ENCODE measurements around the genes ZNF487 and ZNF485.

DNA sequence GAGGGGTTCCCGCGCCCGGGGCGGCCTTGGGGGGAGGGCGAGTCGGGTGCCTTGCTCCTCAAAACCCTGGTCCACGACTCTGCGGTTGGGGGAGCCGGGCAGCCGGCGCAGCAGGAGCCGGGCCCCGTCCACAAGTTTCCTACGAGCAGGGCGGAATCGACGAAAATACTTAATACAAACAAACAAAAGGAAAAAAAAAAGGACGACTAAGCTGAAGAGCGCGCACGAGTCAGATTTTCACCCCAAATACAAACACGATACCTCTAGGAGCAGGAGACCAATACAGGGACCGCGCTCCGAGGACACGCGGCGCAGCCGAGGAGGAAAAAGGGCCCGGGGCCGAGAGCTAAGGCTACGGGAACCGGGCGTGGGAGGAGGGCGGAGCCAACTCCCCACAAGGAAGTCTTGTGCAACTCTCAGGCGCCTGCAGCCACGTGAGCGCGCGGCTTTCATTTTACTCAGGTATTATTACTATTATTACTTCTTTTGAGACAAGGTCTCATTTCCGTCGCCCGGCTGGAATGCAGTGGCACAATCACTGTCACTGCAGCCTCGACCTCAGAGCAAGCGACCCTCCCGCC is 1.4 kb downstream of the HNRNPF start:
- PRO-cap, 2 experiments = peak in 2 of 2 experiments; most common plus-strand start position 412 of the sequence (in 1); most common minus-strand start position 317 of the sequence (in 1)

DNA sequence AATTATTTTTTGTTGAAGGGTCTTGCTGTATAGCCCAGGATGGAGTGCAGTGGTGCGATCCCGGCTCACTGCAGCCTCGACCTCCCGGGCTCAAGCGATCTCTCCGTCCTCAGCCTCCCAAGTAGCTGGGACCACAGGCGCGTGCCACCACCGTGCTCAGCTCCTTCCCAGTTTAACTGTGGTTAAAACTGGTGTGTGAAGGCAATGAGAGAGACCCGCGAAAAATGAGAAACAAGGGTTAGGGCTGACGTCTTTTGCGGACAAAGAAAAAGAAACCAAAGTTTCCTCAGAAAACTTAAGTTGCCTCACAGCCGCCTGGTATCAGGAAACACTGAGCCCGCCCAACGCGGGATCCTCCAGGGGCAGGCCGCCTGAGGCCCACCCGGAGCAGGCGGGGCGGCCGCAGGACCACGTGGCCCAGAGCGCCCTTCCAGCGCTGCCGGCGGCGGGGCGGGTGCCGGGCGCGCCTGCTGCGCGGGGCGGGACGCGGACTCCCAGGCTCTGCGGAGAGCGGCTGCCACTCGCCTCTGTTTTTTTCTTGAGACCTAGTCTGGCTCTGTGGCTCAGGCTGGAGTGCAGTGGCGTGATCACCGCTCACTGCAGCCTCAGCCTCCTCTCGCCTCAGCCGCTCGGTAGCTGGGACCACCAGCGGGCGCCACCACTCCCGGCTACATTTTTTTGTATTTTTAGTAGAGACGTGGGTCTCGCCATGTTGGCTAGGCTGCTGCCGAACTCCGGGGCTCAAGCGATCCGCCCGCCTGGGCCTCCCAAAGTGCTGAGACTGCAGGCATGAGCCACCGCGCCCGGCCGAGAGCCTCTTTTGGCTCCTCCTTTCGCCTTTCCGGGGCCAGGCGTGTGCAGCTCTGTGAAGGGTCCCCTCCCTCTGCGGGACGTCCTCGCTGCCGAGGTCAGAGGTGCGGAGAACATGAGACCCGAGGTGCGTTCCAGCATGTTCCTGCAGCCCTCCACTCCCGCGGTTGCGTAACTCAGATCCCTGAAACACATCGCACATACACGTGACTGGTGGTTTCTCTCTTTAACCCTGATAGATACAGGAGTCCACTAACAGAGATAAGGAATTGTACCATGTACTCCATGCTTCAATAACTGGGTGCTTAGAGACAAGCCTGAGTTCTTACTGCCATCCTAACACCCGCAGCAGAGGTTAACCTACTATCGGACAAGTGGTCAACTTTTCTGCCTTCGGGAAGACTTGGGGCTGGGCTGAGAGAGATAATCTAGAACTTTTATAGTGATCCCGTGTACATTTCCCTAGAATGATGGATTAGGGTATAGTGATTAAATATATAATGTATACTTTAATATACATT is 11.6 kb upstream of the HNRNPF start:
- PRO-cap, 2 experiments = peak in 2 of 2 experiments; most common plus-strand start position 439 of the sequence (in 1); most common minus-strand start position 822 of the sequence (in 2)

DNA sequence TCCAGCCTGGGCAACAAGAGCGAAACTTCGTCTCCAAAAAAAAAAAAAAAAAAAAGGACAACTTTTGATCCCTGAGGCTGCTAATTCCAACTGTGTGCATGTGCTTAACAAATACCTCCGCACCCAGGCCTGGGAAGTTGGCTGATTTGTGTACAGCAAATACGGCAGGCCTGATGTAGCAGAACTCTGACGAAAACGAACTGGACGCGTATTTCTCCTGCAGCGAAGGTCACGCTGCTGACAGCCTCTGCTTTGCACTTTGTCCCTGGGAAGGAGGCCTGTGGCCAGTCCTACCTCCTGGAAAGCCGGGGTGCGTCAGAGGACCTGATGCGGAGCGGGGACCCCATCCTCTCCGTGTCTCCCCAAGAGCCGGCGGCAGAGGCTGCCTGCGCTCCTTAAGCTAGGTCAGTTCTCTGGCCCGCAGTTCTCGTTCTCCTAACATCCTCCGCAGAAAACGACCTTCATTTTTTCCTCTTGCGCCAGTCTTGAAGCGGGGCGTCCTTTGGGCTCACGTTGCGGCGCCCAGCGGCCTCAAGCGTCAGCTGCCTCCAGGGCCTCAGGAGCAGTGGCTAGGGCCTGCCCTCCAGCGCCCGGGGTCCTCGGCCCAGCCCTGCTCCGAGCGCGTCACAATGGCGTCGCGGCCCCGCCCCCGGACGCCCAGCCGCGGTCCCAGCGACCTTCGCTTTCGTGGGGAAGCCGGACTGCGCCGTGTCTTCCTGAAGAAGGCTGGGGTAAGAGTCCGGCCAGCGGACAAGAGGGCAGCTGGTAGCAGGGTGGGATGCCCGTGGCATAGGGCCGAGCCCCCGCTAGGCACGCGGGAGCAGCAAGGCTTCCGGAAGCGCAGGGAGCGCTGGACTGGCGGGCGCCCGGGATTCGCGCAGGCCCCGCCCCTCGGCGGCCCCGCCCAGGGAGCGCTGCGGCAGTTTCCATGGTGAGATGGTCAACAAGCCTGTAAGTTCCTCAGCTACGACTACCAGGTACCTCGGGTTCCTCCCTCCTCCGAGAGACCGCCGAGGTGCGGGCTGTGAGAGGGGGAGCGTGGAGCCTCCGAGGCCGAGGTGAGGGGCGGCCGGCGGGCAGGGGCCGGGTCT is at the start of gene ZNF487:
Gene ZNF487, plus strand, starts transcription at position 907 of the 1,091 bp plus-strand sequence.
- PRO-cap, 2 experiments = peak in 2 of 2 experiments; most common plus-strand start position 287 of the sequence (in 2); most common minus-strand start position 202 of the sequence (in 2)

GRCh38 chr10:43605863-43607037 is at the start of gene ZNF485:
Gene ZNF485 (plus strand): TSS chr10:43606438.
- PRO-cap, 2 experiments = peak in 2 of 2 experiments; most common plus-strand start chr10:43606438 (in 1)

- PRO-cap, 2 experiments = no peak in any of the 2 experiments
Observed at GRCh38 chr10:43878399-43879025, 229.8 kb upstream of the ZNF32 start.

DNA sequence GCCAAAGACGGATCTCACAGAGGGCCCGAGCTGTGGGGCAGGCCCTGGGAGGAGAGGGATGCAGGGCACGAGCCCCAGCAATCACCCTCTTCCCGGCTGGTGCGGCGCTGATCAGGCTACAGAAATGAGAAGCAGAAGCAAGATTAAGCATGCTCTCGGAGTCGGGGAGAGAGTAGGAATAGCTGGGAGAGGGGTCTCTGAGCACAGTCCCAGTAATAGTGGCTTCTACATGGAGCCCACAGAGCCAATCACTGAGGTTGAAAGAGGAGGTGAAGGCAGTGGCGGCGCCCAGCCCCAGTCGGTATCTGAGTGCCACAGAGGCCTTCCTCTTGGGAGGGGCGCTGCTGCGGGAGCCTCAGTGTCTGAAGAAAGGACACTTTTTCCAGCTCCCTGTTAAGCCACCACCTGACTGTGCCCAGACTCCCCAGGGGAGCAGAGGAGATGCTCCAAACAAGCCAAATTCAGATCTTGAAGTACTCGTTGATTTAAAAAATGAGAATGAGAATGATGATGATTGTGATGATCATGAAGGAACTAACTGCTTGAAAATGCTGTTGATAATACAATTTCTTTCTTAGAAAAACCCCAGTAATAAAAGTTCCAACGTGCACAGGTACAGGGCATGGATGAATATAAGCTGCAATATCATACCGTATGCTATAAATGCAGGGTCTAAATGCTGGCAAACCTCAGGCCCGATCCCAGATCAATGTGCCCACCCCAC is 6.9 kb downstream of the CXCL12 start:
- PRO-cap, 2 experiments = no peak in any of the 2 experiments

DNA sequence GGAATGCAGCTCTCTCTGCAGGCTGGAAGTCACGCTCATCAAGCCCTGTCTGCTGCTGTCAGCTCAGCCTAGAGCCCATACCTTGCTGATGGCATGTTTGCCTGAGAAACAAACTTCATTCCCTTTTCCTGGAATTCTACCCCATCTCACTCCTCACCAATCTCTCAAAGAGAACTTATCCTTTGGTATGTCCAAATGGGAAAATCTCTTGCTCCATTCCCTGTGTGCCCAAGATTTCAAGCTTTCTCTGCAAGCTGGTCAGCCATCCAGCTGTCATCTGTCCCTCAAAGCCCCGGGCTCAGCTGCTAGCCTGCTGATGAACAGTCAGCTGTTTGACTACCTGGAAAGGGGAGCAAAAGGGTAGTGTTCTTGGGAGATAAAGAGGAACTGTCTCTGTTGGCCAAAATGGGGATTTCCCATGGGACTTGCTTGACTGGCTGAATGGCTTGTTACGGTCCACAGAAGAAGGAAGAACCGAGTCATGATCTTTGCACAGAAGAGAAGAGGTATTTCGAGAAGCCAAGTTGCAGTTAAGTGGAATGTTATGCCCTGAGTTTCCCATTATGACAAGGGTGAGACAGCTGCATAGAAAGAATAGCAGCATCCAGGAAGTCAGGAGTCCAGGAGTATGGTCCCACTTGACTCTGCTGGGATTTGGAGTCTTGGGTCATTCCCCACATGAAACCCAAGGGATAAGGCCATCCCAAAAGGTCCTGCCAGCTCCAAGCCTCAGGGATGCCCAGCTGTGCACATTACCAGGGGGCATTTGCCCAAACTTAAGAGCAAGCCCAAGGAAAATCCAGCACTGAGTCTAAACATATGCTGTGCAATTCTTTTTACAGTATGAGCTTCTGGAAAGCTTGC is 11.8 kb upstream of the RASSF4 start:
- PRO-cap, 2 experiments = no peak in any of the 2 experiments

GRCh38 chr10:45330273-45330489 is 14.8 kb upstream of the OR13A1 start:
- PRO-cap, 2 experiments = no peak in any of the 2 experiments

DNA sequence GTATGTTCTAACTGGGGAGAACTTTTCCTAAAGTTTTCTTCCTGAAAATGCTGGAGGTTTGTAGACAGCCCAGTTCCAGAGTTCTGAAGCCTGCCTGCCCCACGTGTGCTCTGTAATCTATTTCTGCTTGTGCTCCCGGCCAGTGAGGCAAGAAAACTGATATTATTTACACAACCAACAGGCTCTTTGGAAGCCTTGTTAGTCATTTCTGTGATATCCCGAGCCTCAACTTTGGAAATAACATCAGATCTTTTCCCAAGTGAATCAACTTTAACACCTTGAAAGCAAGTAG is 46.7 kb downstream of the ZFAND4 start:
- PRO-cap, 2 experiments = no peak in any of the 2 experiments

DNA sequence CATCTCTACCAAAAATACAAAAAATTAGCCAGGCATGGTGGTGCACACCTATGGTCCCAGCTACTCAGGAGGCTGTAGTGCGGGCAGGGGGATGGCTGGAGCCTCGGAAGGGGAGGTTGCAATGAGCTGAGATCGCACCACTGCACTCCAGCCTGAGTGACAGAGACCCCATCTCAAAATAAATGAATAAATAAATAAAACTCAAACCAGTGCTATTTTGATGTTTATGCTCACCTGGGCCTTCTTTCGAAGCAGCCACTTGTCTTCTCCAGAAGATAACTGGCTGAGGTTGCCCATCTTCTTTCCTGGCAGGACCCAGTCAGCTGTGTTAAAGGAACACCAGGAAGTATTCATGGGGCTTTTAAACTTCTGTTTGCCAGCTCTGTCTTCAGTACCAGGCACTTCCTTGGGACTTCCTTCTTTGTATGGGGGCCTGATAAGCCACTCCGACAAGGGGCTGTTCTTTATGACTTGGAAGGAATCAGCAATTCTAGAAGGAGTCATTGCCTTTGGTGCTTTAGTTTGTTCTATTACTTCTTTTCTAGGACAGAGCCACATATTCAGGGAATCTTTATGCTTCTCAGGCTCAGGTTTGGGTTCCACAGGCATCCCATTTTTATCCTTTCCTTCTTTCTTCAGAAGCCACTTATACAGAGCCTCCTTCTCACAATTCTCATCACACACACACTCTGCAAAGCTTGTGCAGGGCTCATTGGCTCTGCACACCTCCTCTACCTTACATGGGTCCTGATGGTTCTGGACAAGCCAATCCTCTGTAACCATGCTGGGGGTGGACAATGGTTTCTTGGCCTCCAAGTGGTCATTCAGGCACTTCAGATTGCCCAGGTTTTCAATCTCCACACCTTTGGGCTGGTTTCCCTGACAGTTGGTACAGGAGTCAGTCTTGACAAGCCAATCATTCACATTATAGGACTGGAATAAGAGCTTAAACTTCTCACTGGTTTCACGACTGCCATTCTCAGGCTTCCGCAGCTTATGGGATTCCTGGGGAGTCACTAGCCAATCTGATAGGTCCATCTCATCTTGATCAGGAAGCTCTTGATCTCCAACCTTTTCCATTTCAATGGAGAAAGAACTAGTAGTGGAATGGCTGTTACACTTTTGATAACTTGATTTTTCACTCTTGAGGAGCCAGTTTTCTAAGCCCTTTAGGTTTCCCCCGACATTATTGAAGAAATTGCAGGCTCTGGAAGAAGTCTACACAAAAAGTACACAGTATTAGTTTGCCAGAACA is 20.0 kb downstream of the NCOA4 start:
- PRO-cap, 2 experiments = no peak in any of the 2 experiments

GRCh38 chr10:46021878-46022394 is 8.5 kb downstream of the NCOA4 start:
- PRO-cap, 2 experiments = no peak in any of the 2 experiments

- PRO-cap, 2 experiments = peak in 2 of 2 experiments; most common minus-strand start chr10:46023400 (in 2)
Observed at GRCh38 chr10:46022845-46023958, 7.2 kb downstream of the NCOA4 start.

DNA sequence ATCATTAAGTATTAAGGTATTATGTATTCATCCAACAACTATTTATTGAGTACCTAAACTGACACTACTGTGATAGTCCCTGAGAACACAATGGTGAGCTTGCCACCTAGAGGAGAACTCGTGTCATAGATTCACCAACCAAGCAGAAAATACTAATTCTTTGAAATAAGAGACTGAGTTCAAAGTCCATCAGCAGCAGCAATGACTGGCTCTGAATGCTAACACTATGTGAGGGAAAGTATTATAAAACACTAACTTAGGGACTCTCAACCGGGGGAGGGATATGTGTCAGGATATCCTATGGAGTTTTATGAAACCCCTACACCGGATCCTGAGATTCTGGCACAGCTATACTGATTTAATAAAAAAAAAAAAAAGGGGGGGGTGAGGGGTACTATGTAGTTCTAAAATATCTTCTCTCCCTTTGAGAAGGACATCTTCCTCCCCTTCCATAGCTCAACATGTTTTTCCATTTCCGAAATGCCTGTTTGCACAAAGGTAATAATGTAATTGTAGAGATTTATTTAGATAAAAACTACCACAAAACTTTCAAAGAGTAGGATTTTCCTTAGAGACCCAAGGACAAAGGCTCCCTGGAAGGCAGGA is 1.6 kb downstream of the NCOA4 start:
- PRO-cap, 2 experiments = no peak in any of the 2 experiments

- PRO-cap, 2 experiments = no peak in any of the 2 experiments
Observed at GRCh38 chr10:46268496-46268908, 18.3 kb upstream of the ANTXRL start.

GRCh38 chr10:46299969-46300547 is 13.3 kb downstream of the ANTXRL start:
- PRO-cap, 2 experiments = no peak in any of the 2 experiments

DNA sequence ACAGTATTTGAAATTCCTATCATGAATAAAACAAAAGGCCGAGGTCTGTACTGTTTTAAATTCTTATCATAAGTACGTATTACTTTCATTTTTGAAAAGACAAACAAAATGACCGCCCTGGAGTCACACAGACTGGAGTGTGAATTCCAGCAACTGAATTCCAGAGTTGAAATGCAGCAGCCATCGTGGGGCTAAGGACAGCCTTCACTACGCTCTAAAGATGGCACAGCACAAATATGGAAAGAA is 16.5 kb downstream of the GPRIN2 start:
- PRO-cap, 2 experiments = peak in 1 of 2 experiments; most common plus-strand start position 156 of the sequence (in 1)

DNA sequence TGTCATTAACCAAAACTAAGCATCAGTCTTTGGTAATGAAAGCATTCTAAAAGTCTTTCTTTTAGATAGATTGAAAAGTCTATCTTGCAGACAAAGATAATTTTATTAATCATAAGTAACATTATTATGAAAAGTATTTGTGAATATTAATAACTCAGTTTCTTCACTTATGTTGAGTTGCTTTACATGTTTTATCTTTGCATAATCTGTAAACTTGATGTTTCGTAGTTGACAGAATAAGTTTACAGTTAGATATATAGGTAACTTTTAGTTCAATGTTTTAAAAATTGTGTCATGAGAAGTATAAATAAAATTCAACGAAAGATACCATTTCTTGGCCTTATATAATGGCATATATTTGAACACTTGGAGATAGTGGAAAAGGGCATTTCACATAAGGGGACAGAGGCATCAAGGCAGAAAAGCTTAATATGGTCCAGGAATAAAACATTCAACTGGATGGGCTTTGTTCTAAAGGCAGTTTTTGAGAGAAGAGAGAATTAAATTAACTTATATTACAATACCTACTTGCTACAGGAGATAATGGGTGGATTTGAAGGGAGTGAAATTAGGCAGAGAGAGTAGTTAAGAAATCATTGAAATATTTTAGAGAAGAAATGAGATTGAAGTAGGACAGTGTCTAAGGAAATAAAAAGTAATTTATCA is 61.1 kb downstream of the MAPK8 start:
- PRO-cap, 2 experiments = no peak in any of the 2 experiments

DNA sequence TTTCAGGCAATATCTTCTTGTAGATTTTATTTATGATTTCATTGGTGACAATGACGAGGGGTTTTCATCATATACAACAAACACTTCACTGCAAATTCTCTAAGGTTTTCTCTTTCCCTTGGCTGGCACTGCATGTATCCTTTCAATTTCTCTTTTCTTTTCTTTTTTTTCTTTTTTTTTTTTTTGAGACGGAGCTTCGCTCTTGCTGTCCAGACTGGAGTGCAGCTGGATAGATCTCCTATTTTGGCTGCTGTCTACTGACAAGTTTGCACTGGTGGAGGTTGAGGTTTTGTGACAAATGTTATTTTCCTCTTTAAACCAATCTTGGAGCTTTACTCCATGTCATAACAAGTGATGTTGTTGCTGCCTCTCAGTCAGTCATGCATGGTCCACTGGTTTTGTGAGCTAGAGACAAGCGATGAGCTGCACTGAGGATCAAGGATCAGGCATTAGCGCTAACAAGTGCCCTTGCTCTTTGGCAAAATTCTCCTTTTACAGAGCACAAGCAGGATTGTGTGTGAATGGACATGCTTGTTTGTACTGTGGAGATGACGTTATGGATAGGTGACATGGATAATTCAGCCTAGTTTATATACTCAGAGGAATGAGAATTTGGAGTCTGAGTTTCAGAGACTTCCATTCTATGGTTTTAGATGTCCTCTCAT is 836 bp upstream of the WDFY4 start:
- PRO-cap, 2 experiments = no peak in any of the 2 experiments

DNA sequence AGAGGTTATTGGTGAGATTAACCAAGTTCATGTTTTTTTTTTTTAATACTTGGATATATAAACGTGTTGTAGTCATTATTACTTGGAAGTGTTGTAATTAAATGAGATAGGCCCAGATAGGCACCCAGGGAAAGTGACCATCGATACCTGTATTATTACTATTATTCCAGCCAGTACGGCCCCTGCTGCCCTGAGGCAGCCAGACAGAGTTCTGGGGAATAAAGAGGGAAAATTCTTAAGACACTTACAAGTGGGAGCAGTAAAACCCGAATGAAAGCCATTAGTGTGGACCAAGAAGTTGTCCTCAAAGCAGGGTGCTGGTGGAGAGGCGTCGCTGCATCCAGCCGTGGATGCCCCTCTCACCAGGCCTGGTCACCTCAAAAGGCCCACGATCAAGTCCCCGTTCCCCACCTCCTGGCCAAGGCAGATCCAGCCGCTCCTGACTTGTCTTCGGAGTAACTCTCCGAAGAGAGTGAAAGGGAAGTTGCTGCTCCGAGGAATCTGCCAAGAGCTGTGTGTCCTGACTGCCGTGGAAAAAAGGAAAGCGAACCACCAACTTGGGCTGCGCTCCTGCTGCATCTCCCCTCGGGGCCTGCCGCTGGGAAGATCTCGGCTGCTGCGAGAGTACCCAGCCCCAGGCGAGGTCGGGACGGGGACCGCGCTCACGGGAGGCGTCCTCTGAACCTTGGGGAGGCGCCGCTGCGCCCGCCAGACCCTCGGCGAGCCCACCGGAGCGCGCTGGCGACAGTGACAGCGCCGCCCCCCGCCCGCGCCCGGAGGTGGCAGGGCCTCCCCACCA is 569 bp downstream of the VSTM4 start:
- PRO-cap, 2 experiments = no peak in any of the 2 experiments

DNA sequence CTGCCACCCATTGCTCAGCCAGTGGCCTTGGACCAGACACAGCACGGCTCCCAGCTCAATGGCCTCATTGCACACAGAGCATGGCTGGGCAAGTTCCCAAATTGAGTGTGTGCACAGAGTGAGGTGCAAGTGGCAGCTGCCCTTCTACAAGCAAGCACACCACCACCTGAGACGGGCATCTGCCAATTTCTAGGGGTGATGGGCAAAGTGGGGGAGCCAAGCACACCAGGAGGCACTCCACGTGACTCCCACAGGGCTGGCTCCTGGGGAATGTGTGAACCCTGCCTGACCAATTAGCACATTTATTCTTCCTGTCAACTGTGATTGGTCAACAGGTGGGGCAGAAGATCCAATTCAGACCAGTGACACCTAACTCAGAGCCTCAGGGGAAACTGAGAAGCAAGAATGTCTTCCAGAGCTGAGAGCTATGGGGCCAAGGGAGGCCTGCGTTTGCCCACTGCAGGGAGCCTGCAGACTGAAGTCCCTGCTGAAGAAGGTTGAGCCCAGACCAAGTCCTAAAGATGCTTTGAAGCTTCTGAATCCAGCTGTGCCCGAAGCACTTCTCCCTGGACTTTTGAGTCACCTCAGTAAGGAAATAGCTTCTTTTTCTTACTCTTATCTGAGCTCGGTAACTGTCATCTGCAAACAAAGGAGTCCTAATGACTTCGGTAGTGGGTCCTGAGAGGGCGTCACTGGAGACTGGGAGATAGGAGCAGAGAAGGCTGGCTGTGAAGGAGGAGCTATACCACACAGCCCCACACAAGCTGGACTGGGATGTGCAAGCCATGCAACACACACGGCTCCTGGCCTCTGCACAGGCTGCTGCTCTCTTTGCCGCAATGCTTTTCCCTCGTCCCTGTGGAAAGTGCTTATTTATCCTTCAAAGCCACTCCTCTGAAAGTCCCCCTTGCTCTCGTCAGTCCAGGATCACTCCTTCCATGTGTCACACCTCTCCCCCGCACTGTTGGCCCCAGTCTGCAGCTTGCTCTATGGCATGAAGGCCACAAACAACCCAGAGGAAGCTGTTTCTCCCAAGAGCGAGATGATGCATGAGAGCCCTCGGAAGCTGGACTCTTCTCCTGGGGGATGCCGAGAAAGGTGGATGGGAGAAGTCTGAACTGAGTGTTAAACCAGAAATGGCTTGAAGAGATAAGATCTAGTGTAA is 15.2 kb downstream of the TMEM273 start:
- PRO-cap, 2 experiments = no peak in any of the 2 experiments

Measured in Colon Carcinoma Metastatic in the Brain (tissue), 2 donors.